ENCODE data around the genes REL, FAM161A and B3GNT2.

- RAMPAGE, long total RNA, result no peak
- RRBS, result no CpG with 5 or more reads among the region's 5 CpGs
These were observed 61.0 kb downstream of the VRK2 start for GRCh38 chr2:58107594-58108022.

DNA sequence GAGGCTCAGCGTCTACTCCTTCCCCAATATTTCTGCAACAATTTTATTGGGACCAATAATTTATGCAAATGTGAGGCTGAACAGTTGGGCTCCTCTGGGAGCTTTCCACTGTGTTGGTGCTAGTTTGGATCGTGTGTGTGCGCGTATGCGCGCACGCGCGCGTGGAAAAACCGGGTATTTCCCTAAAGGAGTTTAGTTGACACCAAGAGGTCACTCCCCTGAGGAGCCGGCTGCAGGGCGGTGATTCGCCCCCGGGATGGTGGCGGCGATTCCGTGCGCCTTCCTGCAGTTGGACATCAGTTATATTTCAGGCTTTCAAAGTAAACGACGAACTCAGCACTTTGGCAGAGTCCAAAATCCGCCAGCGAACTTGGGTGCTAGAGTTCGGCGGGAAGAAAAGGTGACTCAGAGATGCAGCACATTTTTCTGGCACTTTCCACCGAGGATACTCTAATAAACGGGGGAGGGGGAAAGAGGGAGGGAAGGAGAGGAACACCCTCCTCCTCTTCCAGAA is 186.5 kb upstream of the FANCL start:
- RAMPAGE, long total RNA, result no peak
- RRBS, result 17% methylated on average over 1 of the region's 27 CpGs

DNA sequence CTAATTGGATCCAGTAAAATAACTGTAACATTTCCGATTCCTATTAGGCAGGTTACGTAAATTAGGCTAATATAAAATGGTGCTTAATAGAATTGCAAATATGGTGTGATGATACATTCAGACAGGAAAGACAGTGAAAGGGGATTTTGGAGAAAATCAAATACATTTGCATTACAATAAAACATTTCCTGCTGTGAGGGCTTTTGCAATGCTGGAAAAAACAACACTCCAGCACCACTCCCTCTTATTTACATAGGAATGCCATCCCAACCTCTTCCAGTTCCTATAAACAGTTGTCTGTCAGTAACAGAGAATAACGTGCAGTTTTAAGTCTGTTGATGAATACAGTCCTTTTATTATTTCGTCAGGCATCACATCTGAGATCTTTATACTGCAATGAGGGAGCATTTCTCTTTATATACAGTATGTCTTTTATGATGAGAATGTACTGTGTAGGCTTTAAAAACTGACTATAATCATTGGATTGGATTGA is 298.9 kb upstream of the FANCL start:
- RAMPAGE, long total RNA, result no peak
- RRBS, result no CpG with 5 or more reads among the region's 4 CpGs

DNA sequence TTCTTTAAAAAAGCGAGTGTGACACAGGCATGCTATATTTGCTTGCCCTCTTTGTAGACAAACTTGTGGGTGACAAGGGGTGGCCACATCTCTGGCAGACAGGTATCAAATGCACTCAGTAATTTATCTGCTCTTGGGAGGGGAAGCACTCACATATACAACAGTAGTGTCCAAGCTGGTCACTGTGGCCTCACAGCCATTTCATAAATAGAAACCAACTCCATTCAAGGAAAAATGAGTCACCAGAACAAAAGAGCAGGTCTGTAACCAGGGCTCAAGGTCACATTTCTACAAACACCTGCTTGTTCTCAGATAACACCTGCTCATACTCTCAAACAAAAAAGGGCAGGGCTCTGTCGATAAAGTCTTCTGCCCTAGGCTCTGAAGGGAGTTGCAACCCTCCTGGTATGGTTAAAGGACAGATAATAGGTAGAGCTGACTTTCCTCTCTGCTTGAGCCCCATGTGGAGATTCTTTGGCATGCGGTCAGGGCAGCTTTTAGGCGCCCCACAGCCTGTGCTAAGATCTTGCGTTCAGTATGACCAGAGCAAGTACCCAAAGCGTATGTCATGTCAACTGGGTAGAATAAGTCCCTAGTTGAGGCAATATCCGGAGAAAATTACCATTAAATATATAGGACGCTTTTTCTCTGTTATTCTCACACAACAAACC is 458.9 kb downstream of the BCL11A start:
- RAMPAGE, long total RNA, result no peak
- RRBS, result no CpG with 5 or more reads among the region's 8 CpGs

- RAMPAGE, long total RNA, result no peak
- RRBS, result no CpG with 5 or more reads among the region's 13 CpGs
These were observed 339.5 kb downstream of the BCL11A start for GRCh38 chr2:60213788-60214421.

- RAMPAGE, long total RNA, result no peak
- RRBS, result no CpG with 5 or more reads among the region's 10 CpGs
These were observed 8.4 kb downstream of the BCL11A start for GRCh38 chr2:60544822-60545672.

DNA sequence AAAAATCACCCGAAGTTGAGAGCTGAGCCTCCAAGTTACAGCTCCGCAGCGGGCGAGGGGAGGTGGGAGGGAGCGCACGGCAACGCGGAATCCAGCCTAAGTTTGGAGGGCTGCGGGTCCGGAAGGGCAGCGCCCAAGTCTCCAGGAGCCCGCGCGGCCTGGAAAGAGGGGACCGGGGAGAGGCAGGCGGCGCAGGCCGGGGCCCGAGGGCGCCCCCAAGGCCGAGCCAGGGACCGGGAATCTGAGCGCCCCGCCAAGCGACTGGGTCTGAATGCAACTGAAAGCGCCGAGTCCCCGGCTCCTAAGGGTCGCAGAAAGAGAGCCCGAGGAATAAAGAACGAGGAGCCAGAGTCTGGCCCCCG is 786 bp upstream of the BCL11A start:
- RAMPAGE, long total RNA, result no peak
- RRBS, result 1% methylated on average over 21 of the region's 32 CpGs

DNA sequence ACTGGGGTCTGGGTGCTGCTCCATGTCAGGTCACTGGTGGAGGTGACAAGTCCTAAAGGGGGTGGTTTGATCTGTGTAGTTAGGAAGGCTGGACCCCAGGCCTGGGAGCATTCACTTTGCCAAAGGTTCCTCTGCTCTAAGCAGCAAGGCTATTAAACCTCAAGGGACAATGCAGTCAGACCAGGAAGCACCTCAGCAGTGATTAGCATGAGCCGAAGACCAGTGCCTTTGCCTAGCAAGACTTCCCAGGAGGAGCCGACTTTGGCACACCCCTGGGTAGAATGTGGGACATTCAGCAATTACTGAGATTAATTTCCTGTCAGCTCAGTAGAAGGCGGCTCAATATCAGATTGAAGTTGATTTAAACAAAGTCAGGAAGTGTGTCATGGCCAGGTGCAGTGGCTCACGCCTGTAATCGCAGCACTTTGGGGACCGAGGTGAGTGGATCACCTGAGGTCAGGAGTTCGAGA is 53.3 kb downstream of the PAPOLG start:
- RAMPAGE, long total RNA, result no peak
- RRBS, result no CpG with 5 or more reads among the region's 7 CpGs

DNA sequence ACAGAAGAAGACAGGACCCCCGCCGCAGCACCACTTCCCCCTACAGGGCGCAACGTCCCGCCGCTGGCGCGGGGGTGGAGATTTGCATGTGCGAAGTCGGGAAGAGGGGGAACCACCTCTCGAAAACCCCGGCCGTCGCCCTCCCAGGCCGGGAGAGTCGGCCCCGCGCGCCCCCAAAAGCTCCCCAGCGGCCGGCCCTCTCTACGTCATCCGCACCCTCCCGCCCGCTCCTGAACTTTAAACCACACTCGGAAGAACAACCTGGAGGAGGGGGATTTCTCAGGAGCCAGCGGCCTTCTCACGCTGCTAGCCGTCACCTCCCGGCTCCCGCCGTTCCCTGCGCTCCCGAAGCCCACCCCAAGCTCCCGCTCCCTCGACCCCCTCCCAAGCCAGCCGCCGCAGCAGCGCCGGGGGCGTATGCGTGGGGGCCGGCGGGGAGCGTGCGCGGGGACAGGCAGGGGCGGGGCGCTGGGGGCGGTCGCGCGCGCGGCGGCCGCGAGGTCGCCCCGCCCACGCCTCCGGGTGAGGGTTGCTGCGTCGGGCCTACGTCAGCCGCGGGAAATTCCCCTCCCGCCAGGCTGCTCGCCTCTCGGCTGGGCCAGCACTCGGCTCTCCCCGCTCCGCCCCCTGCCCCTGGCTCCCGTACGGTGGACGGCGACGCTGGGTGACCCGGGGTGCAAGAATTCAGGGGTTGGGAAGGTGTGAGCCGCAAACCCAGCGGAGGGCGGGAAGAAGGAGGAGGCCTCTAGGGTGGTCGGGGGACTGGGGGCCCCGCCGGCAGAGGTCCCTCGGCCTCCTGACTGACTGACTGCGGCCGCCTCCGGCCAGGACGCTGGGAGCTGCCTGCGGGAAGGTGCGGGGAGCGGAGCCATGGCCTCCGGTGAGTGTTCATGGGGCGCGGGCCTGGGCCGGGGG is at the start of gene REL:
Gene REL (plus strand): TSS at position 604 of the 915 bp plus-strand sequence.
- RAMPAGE, long total RNA, result start-site peak on the plus strand centred at position 644 of the sequence, 60 bp wide, 116 and 150 reads in 2 replicates
- RRBS, result 1% methylated on average over 42 of the region's 97 CpGs

GRCh38 chr2:60898521-60898920 is 17.1 kb downstream of the REL start:
- RAMPAGE, long total RNA, result no peak
- RRBS, result no CpG with 5 or more reads among the region's 1 CpG

- RAMPAGE, long total RNA, result no peak
- RRBS, result no CpG with 5 or more reads among the region's 2 CpGs
These were observed 46.1 kb upstream of the C2orf74 start for GRCh38 chr2:61115790-61116398.

DNA sequence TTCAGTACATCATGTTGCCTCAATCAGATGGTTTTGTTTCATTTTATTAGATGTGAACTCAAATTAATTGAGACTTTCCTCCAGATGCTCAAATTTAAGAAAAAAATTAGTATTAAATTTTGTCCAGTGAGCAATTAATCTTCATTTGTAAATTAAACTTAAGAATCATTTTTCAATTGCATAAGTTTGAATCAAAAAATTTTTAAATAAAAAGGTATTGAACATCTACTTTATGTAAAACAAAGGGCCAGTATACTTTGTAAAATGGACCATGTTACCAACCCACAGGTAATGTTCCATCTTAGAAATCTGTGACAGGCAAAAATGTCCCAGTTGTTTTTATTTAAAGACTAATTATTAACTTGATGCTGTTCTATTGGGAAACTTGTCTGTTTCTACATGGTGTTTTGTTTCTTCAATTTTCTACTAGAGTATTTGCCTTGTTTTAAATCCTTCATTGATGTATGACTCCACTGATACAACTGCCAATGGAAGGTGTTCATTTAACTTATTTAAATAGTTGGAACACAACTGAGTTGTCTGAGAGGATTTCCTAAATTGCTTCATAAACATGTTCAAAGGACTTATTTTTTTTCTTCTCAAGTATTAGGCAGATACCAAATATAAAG is 151.8 kb upstream of the XPO1 start:
- RAMPAGE, long total RNA, result no peak

- RAMPAGE, long total RNA, result start-site peak on the minus strand at chr2:61854039-61854068, 31 and 17 reads in 2 replicates
- RRBS, result 0% methylated on average over 7 of the region's 47 CpGs
These were observed at the start of gene FAM161A for GRCh38 chr2:61853626-61854335. TSS of gene FAM161A (minus strand) at chr2:61854060.

DNA sequence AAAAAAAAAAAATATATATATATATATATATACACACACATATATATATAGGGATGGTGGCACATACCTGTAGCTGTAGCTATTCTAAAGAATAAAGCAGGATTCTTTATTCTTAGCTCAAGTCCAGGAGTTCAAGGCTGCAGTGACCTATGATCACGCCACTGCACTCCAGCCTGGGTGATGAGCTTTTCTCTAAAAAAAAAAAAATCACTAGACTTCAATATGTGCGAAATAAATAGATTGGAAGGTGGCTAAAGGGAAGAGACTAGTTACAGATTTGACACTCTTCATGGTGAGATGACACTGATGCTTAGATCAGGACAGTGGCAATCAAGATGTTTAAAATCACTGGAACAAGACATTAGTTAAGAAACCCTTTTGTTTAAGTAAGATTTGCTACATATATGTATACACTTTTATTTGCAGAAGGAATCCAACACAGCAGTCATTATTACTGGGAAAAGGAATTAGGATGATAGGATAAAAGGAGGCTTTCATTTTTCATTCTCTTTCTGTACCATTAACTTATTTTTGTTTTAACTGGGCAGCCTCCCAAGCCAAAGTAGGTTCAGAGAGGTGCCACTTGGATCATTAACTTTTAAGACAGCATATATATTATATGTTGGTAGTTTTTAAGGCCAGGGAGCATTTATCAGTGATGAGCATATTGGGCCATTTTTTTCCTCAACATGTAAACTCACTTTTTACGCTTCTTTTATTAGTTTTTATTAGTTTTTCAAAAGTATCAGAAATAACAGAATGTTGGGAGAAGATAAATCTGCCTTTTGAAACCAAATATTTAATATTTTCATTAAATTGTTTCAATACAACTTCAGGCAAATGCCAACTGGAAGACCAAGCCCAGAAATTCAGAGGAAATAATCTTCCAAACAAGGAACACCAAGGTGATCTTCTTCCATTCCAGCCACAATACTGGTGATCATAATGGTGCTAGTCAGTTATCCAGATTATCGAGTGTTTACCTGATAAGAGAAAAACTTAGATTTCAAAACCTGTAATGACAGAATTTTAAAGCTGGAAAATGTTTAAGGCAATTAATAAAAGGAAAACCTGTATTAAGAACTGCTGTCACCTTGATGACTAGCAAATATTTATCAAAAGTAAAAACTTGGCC is 14.2 kb upstream of the FAM161A start:
- RAMPAGE, long total RNA, result no peak
- RRBS, result no CpG with 5 or more reads among the region's 4 CpGs

GRCh38 chr2:61950524-61951057 is 45.1 kb downstream of the COMMD1 start:
- RAMPAGE, long total RNA, result no peak
- RRBS, result no CpG with 5 or more reads among the region's 4 CpGs

DNA sequence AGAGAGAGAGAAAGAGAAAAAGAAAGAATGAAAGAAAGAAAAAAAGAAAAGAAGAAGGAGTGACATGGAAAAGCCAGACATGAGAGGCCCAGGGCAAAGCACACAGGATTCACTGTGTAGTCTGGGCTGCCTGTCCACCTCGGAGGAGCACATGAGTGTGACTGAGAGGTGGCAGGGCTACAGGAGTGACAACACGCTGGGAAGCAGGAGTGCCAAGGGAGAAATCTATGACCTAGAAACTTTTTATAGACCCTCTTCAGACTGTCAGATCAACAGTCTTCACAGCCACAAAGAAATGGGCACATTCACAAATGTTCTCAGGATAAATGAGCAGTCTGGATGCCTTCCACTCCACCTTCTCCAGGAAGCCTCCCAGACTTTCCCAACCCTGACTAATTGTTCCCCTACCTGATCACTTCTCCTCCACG is 6.1 kb upstream of the B3GNT2 start:
- RAMPAGE, long total RNA, result no peak
- RRBS, result no CpG with 5 or more reads among the region's 3 CpGs

GRCh38 chr2:62195583-62195858 is 394 bp upstream of the B3GNT2 start:
- RAMPAGE, long total RNA, result no peak
- RRBS, result 3% methylated on average over 5 of the region's 15 CpGs

DNA sequence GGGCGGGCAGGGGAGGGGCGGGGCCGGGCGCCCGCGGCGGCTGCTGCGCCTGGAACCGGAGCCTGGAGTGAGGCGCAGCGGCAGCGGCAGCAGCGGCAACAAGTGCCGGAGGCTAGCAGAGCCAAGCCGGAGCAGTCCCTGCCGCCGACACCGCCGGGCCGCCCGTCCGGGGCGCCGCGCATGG is at the start of gene B3GNT2:
Gene B3GNT2 (plus strand): TSS at position 60 of the 184 bp plus-strand sequence.
- RAMPAGE, long total RNA, result no peak
- RRBS, result 2% methylated on average over 11 of the region's 25 CpGs

DNA sequence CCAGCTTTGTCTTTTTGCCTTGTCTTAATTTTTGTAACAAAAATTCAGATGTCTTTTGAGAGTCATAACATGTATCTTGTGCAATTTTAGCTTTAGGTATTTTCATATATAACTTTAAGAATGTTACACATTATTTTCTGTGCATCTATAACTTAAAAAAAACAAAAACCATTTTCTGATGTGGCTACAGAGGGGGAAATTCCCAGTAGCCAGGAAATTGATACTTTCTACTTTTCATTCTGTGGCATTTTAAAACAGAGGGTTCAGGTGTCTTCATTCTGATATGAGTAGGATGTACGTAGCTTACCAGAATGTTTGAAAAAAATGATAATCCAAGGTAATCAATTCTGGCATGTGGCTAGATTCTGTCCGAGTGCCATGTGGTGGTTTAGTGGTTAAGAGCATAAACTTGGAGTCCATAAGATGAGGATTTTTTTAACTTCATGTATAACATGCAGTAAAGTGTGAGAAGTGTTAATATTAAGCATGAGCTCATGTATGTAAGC is 4.3 kb downstream of the B3GNT2 start:
- RAMPAGE, long total RNA, result no peak
- RRBS, result no CpG with 5 or more reads among the region's 2 CpGs

GRCh38 chr2:62441286-62442275 is 64.4 kb downstream of the TMEM17 start:
- RAMPAGE, long total RNA, result no peak
- RRBS, result no CpG with 5 or more reads among the region's 11 CpGs

All from kidney epithelial cell (primary cell).